SK-N-SH (cell line): Measurements from ENCODE around the genes MYO5C and ARPP19.

DNA sequence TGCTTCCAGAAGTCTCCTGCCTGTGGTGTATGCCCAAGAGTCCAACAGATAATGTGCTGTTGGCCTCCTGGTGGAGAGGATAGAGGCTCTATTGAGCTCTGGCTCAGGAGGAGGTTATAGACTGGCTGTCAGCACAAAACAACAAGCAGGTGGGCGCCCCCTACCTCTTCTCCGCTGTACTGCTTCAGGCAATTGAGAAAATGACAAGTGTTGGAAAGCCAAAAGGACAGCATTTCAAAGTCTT is 17.1 kb upstream of the GNB5 start:
- RRBS: no CpG with 5 or more reads among the region's 2 CpGs
CAGE:
- cytosol, long polyA plus RNA: no peak
- long polyA plus RNA: no peak
- nucleus, long polyA plus RNA: no peak

- RRBS: no CpG with 5 or more reads among the region's 9 CpGs
CAGE:
- cytosol, long polyA plus RNA: no peak
- long polyA plus RNA: no peak
- nucleus, long polyA plus RNA: no peak
Measured at GRCh38 chr15:52228729-52229360, 37.7 kb upstream of the GNB5 start.

DNA sequence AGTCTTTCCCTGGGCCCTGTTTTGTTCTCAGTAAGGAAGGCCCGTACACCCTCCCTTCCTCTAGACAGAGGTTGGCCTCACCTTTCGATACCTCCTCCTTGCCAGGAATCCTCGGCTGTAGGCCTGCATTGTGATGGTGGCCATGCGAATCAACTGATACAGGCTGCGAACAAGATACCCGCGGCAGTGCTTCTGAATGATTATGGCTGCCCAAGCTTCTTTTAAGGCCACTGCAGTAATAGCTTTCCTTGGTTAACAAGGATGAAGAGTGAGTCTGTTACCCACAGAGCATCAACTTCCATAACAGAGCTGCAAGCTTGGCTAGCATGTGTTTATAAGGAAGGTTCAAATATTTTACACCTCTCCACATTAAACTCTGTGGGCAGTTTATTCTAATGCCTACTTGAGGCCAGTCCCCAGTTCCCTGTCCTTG is 50.8 kb upstream of the GNB5 start:
- RRBS: no CpG with 5 or more reads among the region's 7 CpGs
CAGE:
- cytosol, long polyA plus RNA: no peak
- long polyA plus RNA: no peak
- nucleus, long polyA plus RNA: no peak

DNA sequence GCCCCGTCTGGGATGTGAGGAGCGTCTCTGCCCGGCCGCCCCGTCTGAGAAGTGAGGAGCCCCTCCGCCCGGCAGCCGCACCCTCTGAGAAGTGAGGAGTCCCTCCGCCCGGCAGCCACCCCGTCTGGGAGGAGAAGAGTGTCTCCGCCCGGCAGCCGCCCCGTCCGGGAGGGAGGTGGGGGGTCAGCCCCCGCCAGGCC is 9.7 kb downstream of the MYO5C start:
- RRBS: no CpG with 5 or more reads among the region's 17 CpGs
CAGE:
- cytosol, long polyA plus RNA: no peak
- long polyA plus RNA: no peak
- nucleus, long polyA plus RNA: no peak

GRCh38 chr15:52295432-52296314 is at the start of gene MYO5C:
MYO5C (minus strand) TSS chr15:52295804.
- RRBS: 3% methylated on average over 35 of the region's 67 CpGs
CAGE:
- cytosol, long polyA plus RNA: no peak
- long polyA plus RNA: no peak
- nucleus, long polyA plus RNA: start-site peak on the minus strand at chr15:52295770-52295827, 19 and 27 reads in 2 replicates

DNA sequence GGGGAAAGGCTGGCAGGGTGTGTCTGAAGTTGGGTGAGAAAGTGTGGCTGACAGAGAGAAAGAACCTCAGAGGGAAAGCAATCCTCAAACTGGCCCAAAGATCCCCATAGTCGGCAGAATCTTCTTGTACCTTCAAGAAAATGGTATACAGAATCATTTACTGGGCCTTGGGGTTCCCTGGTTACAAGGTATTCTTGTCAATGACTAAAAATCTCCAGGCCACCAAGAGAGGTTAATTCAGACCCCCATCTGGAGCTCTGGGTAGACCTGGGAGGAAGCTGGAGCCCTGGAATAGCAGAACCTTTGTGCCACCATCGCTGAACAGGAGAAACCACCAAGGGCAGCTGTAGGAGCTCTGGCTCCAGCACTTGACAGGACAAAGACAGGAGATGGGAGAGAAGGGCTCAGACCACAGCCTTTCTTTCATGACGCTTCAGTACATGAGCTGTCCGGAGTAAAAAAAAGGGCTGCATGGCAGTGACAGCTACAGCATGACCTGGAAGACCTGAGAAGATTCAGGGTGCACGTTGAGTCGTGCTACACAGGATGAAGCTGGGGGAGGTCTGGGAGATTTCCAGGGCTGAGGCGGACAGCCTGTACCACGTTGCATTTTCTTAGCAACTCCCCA is 15.2 kb upstream of the MYO5C start:
- RRBS: no CpG with 5 or more reads among the region's 8 CpGs
CAGE:
- cytosol, long polyA plus RNA: no peak
- long polyA plus RNA: no peak
- nucleus, long polyA plus RNA: no peak

- RRBS: no CpG with 5 or more reads among the region's 4 CpGs
CAGE:
- cytosol, long polyA plus RNA: no peak
- long polyA plus RNA: no peak
- nucleus, long polyA plus RNA: no peak
Measured at GRCh38 chr15:52331329-52331803, 35.8 kb upstream of the MYO5C start.

- RRBS: no CpG with 5 or more reads among the region's 6 CpGs
CAGE:
- cytosol, long polyA plus RNA: no peak
- long polyA plus RNA: no peak
- nucleus, long polyA plus RNA: no peak
Measured at GRCh38 chr15:52518845-52519338, 9.8 kb downstream of the MYO5A start.

DNA sequence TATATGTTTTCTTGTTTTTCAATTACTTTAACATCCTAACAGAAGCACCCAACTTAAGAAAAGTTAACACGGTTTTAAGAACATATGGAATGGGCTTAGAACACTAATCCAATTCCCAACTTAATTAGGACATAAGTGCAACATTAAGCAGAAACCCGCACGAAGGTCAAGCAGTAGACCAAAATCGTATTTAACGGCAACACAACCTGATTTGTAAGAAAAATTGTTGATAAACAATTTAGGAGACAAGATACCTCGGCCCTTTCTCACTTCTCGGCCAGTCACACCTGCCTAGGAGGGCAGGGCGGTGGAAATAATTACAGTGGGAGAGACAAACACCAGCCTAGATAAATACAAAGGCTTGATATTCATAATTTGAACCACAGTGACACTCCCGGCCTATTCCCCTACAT is 1.1 kb downstream of the ARPP19 start:
- RRBS: no CpG with 5 or more reads among the region's 9 CpGs
CAGE:
- cytosol, long polyA plus RNA: no peak
- long polyA plus RNA: no peak
- nucleus, long polyA plus RNA: no peak

DNA sequence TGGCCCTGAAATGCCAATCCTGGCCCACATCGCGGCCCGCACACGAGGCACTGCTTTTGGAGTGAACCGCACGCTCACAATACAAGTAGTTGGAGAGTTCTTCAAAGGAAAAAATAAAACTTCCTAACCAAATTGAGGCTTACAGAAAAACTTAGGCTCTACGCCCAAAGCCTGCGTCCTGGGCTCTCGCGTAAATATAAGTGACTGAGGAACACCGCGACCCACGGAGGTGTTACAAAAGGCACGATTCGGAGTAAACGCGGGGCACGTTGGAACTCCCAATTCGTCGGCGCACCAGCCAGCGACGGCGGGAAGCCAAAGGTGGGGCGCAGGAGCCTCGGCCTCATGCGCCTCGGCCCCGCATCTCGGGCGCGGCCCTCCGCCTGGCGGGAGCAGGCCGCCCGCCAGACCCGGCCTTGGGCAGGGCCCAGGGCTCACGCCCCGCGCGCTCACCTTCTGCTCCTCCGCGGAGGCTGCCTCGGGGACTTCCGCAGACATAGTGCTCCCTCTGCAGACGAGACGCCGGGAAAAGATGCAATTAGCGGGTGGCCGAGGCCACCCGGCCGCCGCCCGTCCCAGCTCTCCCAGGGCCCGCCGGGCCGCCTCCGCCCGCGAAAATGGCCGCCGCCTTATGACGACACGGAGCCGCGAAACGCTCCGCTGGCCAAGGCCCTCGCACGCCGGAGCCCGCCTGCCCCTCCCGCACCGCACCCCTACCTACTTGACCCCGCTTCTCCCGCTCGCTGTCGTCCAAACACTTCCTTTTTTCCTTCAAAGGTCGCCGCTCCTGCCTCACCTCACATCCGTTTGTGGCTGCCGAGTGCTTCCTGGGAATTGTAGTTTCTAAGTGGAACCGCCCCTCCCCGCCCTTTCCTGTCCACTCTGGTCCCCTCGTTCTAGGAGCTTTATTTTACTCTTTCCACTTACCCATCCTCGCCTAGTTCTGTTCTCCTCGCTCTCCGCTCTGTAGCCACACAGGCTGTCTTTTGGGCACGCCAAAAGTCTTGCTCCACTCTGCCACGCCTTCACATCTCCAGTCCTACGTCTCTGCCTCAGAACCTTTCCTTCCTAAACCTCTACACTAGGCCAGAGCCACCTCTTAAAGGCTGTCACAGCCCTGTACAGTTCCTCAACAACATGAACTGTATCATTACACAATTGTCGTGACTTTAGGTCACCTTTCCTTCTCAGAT is at the start of gene ARPP19:
TSS of gene ARPP19 (minus strand) at position 636 of the 1,193 bp plus-strand sequence.
- RRBS: 1% methylated on average over 28 of the region's 92 CpGs
CAGE:
- cytosol, long polyA plus RNA: start-site peak on the minus strand centred at position 609 of the sequence, 66 bp wide, 278 and 342 reads in 2 replicates; start-site peak on the minus strand centred at position 738 of the sequence, 33 bp wide, 33 and 190 reads in 2 replicates
- long polyA plus RNA: start-site peak on the minus strand centred at position 603 of the sequence, 62 bp wide, 233 and 308 reads in 2 replicates; start-site peak on the minus strand centred at position 749 of the sequence, 40 bp wide, 30 and 221 reads in 2 replicates
- nucleus, long polyA plus RNA: start-site peak on the minus strand centred at position 612 of the sequence, 60 bp wide, 84 and 169 reads in 2 replicates; start-site peak on the minus strand centred at position 750 of the sequence, 47 bp wide, 48 and 310 reads in 2 replicates

DNA sequence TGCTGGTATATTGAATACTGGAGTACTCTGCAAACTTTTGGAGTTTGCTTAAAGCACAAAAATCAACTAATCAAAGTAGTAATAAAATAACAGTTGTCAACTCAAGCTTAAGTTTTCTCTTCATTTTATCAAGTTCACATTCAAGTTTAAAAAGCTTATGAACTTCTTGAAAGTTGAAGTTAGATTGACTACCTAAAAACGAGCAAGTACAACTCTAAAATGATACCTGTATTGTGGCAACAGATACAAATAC is 1.8 kb downstream of the ATOSA start:
- RRBS: no CpG with 5 or more reads among the region's 1 CpG
CAGE:
- cytosol, long polyA plus RNA: no peak
- long polyA plus RNA: no peak
- nucleus, long polyA plus RNA: no peak

DNA sequence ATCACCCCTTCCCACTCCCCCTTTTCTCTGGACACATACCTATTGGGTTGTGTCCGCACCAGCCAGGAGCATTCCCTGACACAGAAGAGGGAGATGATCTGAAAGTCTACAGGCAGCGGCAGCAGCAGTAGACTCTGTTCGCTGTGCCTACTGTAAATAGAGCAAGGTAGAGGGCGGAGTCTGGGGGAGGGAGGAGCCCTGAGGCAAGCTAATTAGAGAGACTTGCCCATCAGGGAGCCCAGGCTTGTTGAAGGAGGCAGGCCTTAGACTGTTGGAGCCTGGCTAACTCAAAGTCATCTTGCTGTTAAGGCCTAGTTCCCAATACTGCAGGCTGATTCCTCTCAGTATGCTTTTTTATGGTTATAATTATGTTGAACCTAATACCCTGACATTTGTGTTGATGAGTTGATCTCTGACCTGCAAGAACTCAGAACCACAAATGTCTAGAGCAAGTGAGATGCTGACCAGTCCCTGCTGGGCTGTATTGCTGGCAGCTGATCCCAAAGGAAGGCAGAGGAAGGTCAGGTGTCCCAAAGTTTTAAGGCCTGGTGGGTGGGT is 30.6 kb upstream of the ATOSA start:
- RRBS: no CpG with 5 or more reads among the region's 4 CpGs
CAGE:
- cytosol, long polyA plus RNA: no peak
- long polyA plus RNA: no peak
- nucleus, long polyA plus RNA: no peak

DNA sequence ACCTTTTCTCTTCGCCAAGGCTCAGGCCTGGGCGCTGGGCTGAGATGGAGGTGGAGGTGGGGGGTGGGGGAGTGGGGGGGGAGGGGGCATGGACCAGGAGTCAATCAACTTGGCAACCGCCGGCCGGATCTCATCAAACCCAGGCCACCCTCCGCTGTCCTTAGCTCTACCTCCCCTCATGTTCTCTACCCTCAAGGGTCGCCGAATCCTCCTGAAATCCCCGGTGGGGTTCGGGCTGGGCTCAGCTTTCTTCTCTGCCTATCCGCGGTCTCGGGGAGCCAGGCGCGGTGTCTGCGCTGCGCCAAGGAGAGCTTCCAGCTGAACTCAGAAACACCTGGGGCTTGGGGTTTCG is 2.6 kb downstream of the ONECUT1 start:
- RRBS: 8% methylated on average over 5 of the region's 18 CpGs
CAGE:
- cytosol, long polyA plus RNA: no peak
- long polyA plus RNA: no peak
- nucleus, long polyA plus RNA: no peak

DNA sequence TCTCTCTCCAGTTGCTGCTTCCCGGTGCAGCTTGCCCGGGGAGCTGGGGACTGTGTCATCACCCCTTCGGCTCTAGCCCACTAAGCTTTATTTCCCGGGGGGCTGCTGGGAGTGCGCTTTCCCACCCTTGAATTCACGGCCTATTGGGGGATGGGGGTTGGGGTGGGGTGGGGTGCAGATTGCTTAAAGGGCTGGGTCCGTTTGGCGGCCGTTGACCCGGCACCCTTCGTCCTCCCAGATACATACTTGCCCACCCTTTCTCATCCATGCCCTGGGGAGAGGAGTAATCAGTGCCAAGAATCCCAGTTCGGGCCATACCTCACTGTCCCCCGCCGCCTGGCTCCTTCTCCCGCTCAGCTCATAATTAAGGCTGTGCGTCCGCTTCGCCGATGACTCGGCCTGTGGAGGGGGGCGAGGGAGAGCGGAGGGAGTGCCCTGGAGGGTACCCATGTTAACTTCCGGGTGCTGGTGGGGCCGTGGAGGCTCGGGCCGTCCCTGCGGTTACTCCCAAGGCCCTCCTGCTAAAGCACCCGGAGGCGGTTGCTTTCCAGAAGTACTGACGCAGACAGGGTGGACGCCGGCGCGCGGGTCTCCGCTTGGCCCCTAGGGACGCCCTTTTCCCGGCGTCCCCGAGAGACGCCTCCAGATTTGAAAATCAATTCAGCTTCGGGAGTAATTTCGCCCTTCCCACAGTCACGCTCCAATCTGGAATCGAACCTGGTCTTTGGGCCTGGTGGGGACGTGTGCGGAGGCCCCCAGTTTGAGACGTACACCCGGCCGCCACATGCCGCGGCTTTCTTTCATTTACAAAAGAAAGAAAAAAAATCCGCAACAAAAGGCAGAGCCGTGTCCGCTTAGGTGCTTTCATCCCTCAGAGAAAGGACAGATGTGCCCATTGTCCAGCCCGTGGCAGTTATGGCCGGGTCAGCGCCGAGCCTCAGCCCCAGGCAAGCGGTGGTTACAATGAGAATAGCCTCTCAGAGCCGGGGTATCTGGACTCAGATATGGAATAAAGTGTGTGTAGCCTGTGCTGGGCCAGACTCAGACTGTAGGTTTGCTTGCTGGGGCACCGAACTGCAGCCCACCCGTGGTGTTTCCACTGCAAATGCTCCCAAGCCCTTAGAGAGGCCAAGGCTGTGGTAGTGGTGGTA is 950 bp upstream of the ONECUT1 start:
- RRBS: 5% methylated on average over 31 of the region's 63 CpGs
CAGE:
- cytosol, long polyA plus RNA: no peak
- long polyA plus RNA: no peak
- nucleus, long polyA plus RNA: no peak

DNA sequence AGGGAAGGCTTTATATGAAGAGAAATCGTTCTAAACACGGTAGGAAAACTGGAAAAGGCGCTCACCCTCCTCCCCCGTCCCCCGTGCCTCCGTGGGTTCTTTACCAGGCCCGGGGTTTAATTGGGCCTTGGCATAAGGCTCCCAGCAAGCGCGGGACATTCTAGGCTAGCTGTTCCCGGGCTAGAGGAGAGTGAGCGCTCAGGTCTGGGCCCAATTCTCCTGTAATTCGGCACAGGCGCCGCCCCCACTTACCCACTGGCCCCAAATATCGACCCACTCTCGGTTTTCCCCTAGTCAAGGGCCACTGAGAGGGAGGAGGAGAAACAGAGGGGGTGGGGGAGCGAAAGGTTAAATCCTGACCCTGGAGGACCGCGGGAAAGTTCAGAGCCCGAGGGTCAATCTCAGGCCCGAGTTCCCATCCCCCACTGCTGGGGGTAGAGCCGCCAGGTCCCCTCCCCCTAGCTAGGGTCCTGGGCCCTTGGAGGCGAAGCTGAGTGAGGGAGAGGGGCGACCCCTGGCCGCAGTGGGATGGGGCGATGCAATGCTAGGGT is 8.4 kb upstream of the ONECUT1 start:
- RRBS: 3% methylated on average over 4 of the region's 26 CpGs
CAGE:
- cytosol, long polyA plus RNA: no peak
- long polyA plus RNA: no peak
- nucleus, long polyA plus RNA: no peak

DNA sequence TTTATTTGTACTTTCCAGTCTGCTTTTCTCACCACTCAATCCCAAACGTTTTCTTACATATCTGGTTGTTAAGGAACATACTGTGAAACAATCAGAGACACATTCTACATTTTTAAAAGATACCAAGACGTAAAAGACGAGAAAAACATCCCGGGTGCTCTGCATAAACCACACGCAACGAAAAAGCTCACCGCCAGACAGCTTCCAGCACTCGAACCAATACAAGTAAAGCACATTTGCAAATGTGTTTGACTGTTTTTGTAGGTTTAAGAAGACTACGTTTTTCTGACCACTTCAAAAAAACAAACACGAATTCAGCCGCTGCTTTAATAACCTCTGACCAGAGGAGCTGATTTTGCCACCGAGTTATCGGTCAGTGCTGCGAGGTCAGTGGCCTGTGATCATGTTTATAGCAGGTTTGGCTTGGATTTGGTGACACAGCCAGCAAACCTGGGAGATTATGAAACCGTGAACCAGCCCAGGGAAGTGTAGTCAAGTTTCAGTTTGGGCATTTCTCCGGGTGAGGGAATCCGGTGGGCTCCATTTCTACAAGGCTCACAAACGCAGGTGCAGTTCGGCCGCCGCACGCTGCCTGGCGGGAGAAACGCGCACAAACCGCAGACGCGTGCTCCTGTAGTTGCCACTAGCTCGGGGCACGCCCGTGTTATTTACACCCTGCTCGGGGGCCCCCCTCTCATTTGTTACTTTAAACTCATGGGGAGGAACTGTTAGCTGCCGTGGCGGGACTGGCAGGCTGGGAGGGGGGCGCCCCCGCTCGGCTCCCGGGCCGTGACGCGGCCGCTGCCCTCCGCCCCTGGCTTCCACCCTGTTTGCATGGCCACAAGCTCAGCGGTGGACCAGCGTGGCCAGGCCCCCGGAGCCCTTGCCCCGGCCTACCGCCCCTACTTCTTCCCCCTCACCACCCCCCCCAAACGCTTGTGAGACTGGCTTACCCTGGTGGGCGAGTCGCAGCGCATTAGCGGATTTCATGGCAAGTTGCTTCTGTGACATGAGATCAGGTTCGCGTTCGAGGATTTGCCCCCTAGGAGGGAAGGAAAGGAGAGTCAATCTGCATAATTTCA is 13.5 kb upstream of the ONECUT1 start:
- RRBS: 5% methylated on average over 9 of the region's 56 CpGs
CAGE:
- cytosol, long polyA plus RNA: no peak
- long polyA plus RNA: no peak
- nucleus, long polyA plus RNA: no peak

- RRBS: no CpG with 5 or more reads among the region's 6 CpGs
CAGE:
- cytosol, long polyA plus RNA: no peak
- long polyA plus RNA: no peak
- nucleus, long polyA plus RNA: no peak
Measured at GRCh38 chr15:52824519-52824960, 34.4 kb upstream of the ONECUT1 start.

DNA sequence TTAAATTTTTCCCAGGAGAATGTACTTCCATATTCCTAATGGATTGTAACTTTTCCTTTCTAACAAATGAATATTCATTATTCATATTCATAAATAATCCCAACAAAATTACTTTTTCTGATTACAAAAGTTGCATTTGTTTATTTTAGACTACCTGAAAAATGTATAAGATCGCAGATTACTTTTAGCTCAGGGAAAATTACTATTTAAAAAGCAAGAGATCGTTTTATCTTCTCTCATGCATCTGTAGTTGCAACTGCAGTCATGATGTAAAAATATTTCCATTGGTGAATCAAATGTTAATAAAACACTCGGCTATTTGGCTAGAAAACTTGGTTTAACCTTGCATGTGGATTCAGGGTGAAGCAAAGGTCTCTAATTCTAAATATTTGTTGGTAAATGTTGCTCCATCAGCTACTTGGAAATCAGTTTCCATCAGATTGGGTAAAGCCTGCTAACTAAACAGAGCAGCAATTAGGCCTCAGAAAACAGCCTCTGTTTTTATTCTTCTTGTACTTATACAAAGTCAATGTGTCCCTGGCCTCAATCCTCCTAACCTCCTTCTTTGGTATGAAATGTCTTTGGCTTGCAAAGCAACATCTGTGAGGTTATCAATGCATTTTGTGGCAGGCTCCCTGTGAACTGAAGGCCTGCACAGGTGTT is 312.5 kb downstream of the WDR72 start:
- RRBS: no CpG with 5 or more reads among the region's 3 CpGs
CAGE:
- cytosol, long polyA plus RNA: no peak
- long polyA plus RNA: no peak
- nucleus, long polyA plus RNA: no peak

DNA sequence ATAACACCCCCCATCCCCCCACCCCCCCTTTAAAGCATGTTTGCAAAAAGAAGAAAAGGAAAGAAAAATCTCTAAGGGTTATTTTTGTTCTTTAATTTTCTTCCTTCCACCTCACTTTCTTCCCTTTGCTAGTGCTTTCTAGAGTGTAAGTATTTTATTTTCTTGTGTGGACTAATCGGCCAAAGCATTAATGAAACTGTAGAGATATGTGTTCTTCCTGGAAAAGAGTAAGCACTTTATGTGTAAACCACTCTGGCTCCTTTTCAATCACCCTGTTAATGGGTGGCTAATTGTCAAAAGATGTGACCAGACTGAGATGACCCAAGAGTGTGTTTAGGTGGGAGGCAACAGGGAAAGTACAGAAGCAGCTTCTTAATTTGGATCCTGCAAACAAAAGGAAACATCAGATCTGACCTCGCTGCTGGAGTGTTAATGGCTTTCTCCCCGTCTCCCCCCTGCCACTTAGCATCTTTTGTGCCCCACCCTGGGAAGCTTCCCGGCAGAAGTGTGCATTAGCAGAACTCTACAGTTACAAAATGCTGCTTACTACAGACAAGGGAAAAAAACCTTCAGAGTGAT is 311.3 kb downstream of the WDR72 start:
- RRBS: no CpG with 5 or more reads among the region's 4 CpGs
CAGE:
- cytosol, long polyA plus RNA: no peak
- long polyA plus RNA: no peak
- nucleus, long polyA plus RNA: no peak

DNA sequence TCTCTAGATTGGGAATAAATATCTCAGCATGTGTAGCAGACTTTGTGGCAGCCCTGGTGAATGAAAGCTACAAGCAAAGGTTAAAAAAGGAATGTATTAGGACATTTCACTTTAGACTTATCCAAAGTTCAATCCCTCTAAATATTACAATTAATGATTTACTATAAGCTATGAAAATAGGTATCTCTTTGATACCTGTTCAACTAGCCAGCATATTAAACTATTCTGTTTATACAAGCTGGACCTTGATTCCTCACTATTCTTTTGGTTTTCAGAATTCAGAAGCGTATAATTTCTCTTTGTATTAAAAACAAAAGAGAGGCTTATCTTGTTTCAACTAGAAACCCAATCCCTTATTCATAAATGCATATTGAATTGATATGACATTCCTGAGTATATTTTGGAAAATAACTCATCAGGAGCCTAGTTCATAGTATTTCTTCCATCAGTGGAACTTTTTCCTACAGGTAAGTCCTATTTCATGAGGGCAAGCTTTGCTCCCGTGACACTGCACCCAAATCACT is 38.0 kb downstream of the WDR72 start:
- RRBS: no CpG with 5 or more reads among the region's 2 CpGs
CAGE:
- cytosol, long polyA plus RNA: no peak
- long polyA plus RNA: no peak
- nucleus, long polyA plus RNA: no peak